ENCODE measurements around the gene XPR1.

- RAMPAGE, long total RNA: no peak
- RRBS: no CpG with 5 or more reads among the region's 4 CpGs
PRO-cap:
- standard: no peak
- CoPRO, capped RNA only, 2 experiments: no peak in any of the 2 experiments
- CoPRO, capped and uncapped RNA, 2 experiments: no peak in any of the 2 experiments
- CoPRO, uncapped RNA only, 2 experiments: peak in 1 of 2 experiments; most common minus-strand start chr1:179876804 (in 1)
CAGE:
- cytosol, long polyA plus RNA: no peak
- long polyA plus RNA: no peak
- nucleolus, long total RNA: no peak
- nucleus, long polyA plus RNA: no peak
Measured at GRCh38 chr1:179876018-179876921, 1.3 kb downstream of the TOR1AIP2 start.

DNA sequence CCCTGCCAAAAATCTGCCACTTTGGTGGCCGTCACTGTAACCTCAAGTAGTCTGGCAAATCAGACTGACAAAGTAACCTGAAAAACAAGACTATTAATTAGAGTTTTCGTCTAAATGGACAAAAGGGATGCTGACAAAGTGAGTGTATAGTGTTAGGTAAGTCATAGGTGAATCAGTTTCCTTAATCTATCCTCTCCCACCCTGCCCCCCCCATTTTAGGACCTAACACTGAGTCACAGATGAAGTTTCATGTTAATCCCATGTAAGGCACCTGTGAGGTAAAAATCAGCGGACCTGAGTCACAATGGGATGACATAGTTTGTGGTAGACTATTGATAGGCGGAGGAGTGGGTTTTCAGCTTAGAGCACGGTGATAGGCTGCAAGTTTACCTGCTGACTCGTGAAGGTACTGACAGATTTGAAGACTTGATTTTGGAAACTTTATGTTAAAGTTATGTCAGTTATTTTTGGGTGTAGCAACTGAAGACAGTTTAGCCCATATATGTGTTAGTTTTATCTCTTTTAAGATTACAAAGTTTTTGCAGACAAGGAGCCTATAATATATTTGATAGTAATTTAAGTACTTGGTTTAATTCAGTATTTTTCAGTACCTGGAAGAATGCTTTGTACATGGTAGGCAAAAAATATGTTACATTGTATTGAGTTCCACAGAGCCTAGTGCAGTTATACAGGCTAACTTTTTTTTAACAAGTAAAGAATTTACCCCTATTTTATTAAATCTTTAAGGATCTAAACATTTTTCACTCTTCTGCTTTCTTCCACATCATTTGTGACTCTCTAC, 1.7 kb downstream of the TOR1AIP1 start:
- RAMPAGE, long total RNA: no peak
- RRBS: no CpG with 5 or more reads among the region's 6 CpGs
PRO-cap:
- standard: no peak
- CoPRO, capped RNA only, 2 experiments: no peak in any of the 2 experiments
- CoPRO, capped and uncapped RNA, 2 experiments: no peak in any of the 2 experiments
- CoPRO, uncapped RNA only, 2 experiments: no peak in any of the 2 experiments
CAGE:
- cytosol, long polyA plus RNA: no peak
- long polyA plus RNA: no peak
- nucleolus, long total RNA: no peak
- nucleus, long polyA plus RNA: no peak

GRCh38 chr1:180064796-180065573, 89.7 kb upstream of the QSOX1 start:
- RAMPAGE, long total RNA: no peak
- RRBS: no CpG with 5 or more reads among the region's 4 CpGs
PRO-cap:
- standard: no peak
- CoPRO, capped RNA only, 2 experiments: no peak in any of the 2 experiments
- CoPRO, capped and uncapped RNA, 2 experiments: no peak in any of the 2 experiments
- CoPRO, uncapped RNA only, 2 experiments: no peak in any of the 2 experiments
CAGE:
- cytosol, long polyA plus RNA: no peak
- long polyA plus RNA: no peak
- nucleolus, long total RNA: no peak
- nucleus, long polyA plus RNA: no peak

GRCh38 chr1:180157329-180158102, 2.8 kb downstream of the QSOX1 start:
- RAMPAGE, long total RNA: no peak
- RRBS: 80% methylated on average over 1 of the region's 6 CpGs
PRO-cap:
- standard: no peak
- CoPRO, capped RNA only, 2 experiments: no peak in any of the 2 experiments
- CoPRO, capped and uncapped RNA, 2 experiments: no peak in any of the 2 experiments
- CoPRO, uncapped RNA only, 2 experiments: no peak in any of the 2 experiments
CAGE:
- cytosol, long polyA plus RNA: no peak
- long polyA plus RNA: no peak
- nucleolus, long total RNA: no peak
- nucleus, long polyA plus RNA: no peak

- RAMPAGE, long total RNA: no peak
- RRBS: no CpG with 5 or more reads among the region's 4 CpGs
PRO-cap:
- standard: no peak
- CoPRO, capped RNA only, 2 experiments: no peak in any of the 2 experiments
- CoPRO, capped and uncapped RNA, 2 experiments: no peak in any of the 2 experiments
- CoPRO, uncapped RNA only, 2 experiments: no peak in any of the 2 experiments
CAGE:
- cytosol, long polyA plus RNA: no peak
- long polyA plus RNA: no peak
- nucleolus, long total RNA: no peak
- nucleus, long polyA plus RNA: no peak
Measured at GRCh38 chr1:180202252-180202702, 27.8 kb upstream of the LHX4 start.

- RAMPAGE, long total RNA: no peak
- RRBS: under 1% methylated on average over 3 of the region's 37 CpGs
PRO-cap:
- standard: bidirectional peak, plus-strand start at chr1:180502431, minus-strand start at chr1:180502832
- CoPRO, capped RNA only, 2 experiments: peak in 1 of 2 experiments; most common plus-strand start chr1:180502946 (in 1)
- CoPRO, capped and uncapped RNA, 2 experiments: peak in 2 of 2 experiments; most common plus-strand start chr1:180502946 (in 2); most common minus-strand start chr1:180502840 (in 1)
- CoPRO, uncapped RNA only, 2 experiments: peak in 2 of 2 experiments; most common plus-strand start chr1:180502927 (in 1); most common minus-strand start chr1:180503184 (in 2)
CAGE:
- cytosol, long polyA plus RNA: no peak
- long polyA plus RNA: no peak
- nucleolus, long total RNA: no peak
- nucleus, long polyA plus RNA: no peak
Measured at GRCh38 chr1:180502771-180503319, 468 bp upstream of the ACBD6 start.

DNA sequence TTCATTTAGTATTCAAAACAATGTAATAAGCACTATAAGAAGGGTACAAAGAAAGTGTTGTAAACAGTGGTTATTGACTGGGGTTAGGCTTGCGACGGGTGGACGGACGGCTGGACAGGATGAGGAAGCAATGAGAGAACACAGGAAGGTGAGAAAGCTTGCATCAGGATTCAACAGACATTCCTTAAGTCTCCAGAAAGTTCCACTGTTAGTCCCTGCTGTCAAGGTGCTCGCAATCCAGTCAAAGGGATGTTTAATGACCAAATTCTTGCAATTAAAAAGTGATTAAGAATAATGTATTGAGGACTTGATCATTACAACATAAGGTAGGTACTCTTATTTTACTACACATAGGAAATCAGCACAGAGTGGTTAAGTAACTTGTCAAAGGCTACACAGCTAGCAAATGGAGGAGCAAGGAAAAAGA, 956 bp upstream of the ACBD6 start:
- RAMPAGE, long total RNA: no peak
- RRBS: no CpG with 5 or more reads among the region's 5 CpGs
PRO-cap:
- standard: bidirectional peak, plus-strand start at position 86 of the sequence, minus-strand start at position 132 of the sequence
- CoPRO, capped RNA only, 2 experiments: peak in 2 of 2 experiments; most common plus-strand start position 141 of the sequence (in 1); most common minus-strand start position 132 of the sequence (in 2)
- CoPRO, capped and uncapped RNA, 2 experiments: no peak in any of the 2 experiments
- CoPRO, uncapped RNA only, 2 experiments: no peak in any of the 2 experiments
CAGE:
- cytosol, long polyA plus RNA: no peak
- long polyA plus RNA: no peak
- nucleolus, long total RNA: no peak
- nucleus, long polyA plus RNA: no peak

DNA sequence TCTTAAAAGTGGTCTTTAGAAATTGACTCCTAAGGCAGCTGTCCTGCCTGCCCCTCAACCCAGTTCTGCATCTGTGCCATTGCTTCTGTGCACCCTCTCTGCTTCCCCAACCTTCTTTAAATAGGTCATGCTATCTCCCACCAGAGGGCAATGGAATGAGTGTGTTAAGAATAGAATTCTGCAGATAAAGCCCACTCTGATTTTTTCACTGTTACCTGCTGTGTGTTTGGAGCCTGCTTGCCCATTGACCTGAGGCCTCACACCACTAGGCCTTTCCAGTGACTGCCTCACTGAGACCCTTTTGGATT, 44.6 kb upstream of the ACBD6 start:
- RAMPAGE, long total RNA: no peak
PRO-cap:
- standard: no peak
- CoPRO, capped RNA only, 2 experiments: no peak in any of the 2 experiments
- CoPRO, capped and uncapped RNA, 2 experiments: no peak in any of the 2 experiments
- CoPRO, uncapped RNA only, 2 experiments: no peak in any of the 2 experiments
CAGE:
- cytosol, long polyA plus RNA: no peak
- long polyA plus RNA: no peak
- nucleolus, long total RNA: no peak
- nucleus, long polyA plus RNA: no peak

- RAMPAGE, long total RNA: no peak
- RRBS: no CpG with 5 or more reads among the region's 8 CpGs
PRO-cap:
- standard: bidirectional peak, plus-strand start at chr1:180611508, minus-strand start at chr1:180611400
- CoPRO, capped RNA only, 2 experiments: peak in 2 of 2 experiments; most common plus-strand start chr1:180611541 (in 1); most common minus-strand start chr1:180611400 (in 2)
- CoPRO, capped and uncapped RNA, 2 experiments: peak in 1 of 2 experiments; most common plus-strand start chr1:180611539 (in 1); most common minus-strand start chr1:180611400 (in 1)
- CoPRO, uncapped RNA only, 2 experiments: no peak in any of the 2 experiments
CAGE:
- cytosol, long polyA plus RNA: no peak
- long polyA plus RNA: no peak
- nucleolus, long total RNA: no peak
- nucleus, long polyA plus RNA: no peak
Measured at GRCh38 chr1:180611157-180612110, 20.4 kb upstream of the XPR1 start.

- RAMPAGE, long total RNA: start-site peak on the plus strand at chr1:180632006-180632120, 2,230 and 502 reads in 2 replicates
- RRBS: 2% methylated on average over 24 of the region's 86 CpGs
PRO-cap:
- standard: bidirectional peak, plus-strand start at chr1:180632022, minus-strand start at chr1:180631863; bidirectional peak, plus-strand start at chr1:180632487, minus-strand start at chr1:180632463; unidirectional peak, minus-strand start at chr1:180632639
- CoPRO, capped RNA only, 2 experiments: peak in 2 of 2 experiments; most common plus-strand start chr1:180632061 (in 2); most common minus-strand start chr1:180631863 (in 2)
- CoPRO, capped and uncapped RNA, 2 experiments: peak in 2 of 2 experiments; most common plus-strand start chr1:180632061 (in 2); most common minus-strand start chr1:180631863 (in 2)
- CoPRO, uncapped RNA only, 2 experiments: peak in 2 of 2 experiments; most common plus-strand start chr1:180632061 (in 2); most common minus-strand start chr1:180631863 (in 2)
CAGE:
- cytosol, long polyA plus RNA: start-site peak on the plus strand at chr1:180632016-180632182, 1,745 and 244 reads in 2 replicates
- long polyA plus RNA: start-site peak on the plus strand at chr1:180632021-180632037, 423 and 895 reads in 2 replicates
- nucleolus, long total RNA: no peak
- nucleus, long polyA plus RNA: start-site peak on the plus strand at chr1:180632016-180632028, 438 and 770 reads in 2 replicates
Measured at GRCh38 chr1:180631722-180632895, at the start of gene XPR1. Gene XPR1 (plus strand): TSS chr1:180632022.

GRCh38 chr1:181033032-181033561, 686 bp upstream of the MR1 start:
- RAMPAGE, long total RNA: no peak
- RRBS: no CpG with 5 or more reads among the region's 2 CpGs
PRO-cap:
- standard: no peak
- CoPRO, capped RNA only, 2 experiments: no peak in any of the 2 experiments
- CoPRO, capped and uncapped RNA, 2 experiments: no peak in any of the 2 experiments
- CoPRO, uncapped RNA only, 2 experiments: no peak in any of the 2 experiments
CAGE:
- cytosol, long polyA plus RNA: no peak
- long polyA plus RNA: no peak
- nucleolus, long total RNA: no peak
- nucleus, long polyA plus RNA: no peak

DNA sequence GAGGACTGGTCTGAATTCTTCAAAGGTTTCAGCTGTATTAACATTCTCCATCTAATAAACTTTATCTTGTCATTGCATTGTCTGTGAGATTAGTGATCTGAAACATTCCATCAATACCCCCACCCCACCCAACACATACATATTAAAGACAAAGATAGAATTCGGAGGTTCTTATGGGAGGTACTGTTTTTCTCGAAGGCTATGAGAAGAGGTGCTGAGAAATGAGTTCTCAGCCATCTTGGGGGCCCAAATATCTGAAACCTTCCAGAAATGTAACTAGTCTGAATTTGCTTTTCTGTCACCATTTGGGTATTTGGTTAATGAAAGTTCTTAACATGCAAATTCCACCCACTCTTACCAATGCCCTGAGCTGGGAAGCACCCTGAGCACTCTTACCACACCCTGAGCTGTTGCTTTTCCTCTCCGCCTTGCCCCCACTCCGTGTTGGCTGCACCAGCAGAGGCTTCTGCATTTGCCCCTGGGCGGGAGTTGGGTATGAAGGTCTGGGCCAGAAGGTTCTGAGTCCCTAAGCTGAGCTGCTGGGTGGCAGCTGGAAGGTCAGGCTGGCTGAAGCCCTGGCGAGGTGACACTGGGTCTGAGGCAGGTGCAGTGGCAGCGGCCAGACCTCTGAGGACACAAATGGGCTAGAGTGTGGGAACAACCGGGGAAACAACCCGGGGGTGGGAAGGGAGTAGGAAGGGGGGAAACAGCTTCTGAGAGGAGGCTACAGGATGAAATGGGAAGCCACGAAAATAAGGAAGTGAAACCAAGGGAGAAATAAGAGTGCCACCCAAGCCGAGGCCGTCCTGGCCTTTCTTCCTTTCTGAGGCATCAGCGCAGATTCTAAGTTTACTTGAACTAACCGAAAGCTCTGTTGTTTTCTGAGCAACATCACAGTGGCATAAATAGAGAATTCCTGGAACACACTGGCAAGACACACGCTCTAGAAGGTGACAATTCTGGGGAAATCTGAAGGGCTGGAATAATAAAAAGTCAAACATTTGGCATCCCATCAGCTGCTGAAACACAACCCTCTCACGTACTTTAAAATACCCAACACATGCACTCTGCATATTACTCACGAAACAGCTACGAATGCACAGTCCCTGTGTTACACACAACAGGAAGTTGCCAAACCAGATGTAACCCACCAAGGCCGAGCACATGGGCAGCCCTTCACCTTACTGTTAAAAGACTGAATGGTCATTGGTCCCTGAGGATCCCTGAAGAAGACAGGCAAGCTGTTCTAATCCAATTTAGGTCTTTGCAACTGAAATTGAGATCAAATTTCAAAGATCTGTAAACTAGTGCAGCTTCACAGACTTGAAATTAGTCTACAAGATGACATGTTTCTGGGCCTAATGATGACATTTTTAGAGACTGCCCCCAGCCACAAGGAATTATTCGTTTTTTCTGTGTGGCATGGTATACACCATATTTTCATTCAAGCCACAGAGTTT, 26.1 kb upstream of the IER5 start:
- RAMPAGE, long total RNA: no peak
- RRBS: no CpG with 5 or more reads among the region's 20 CpGs
PRO-cap:
- standard: no peak
- CoPRO, capped RNA only, 2 experiments: no peak in any of the 2 experiments
- CoPRO, capped and uncapped RNA, 2 experiments: no peak in any of the 2 experiments
- CoPRO, uncapped RNA only, 2 experiments: no peak in any of the 2 experiments
CAGE:
- cytosol, long polyA plus RNA: no peak
- long polyA plus RNA: no peak
- nucleolus, long total RNA: no peak
- nucleus, long polyA plus RNA: no peak

DNA sequence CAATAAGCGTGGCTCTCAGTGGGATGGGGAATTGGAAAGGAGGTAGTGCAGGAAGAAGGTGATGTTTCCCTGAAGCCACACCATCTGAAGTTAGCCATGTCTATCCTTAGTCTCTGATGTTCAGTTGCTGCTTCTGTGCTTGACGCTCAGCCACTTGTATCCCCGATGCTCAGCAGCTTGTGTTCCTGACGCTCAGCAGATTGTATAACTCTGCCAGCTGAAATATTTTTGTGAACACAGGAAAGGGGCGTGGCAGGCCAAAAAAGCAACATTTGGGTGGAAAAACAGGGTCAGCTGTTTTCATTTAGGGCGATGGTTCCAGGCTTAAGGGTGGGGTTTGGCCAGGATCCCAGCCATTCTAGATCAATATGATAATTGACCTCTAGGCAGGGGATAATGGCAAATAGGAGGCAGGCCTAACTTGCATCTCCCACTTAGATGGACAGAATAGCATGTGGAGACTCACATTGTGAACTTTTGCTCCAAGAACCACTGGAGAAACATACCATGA, 58.5 kb downstream of the ZNF648 start:
- RAMPAGE, long total RNA: no peak
- RRBS: no CpG with 5 or more reads among the region's 6 CpGs
PRO-cap:
- standard: no peak
- CoPRO, capped RNA only, 2 experiments: no peak in any of the 2 experiments
- CoPRO, capped and uncapped RNA, 2 experiments: no peak in any of the 2 experiments
- CoPRO, uncapped RNA only, 2 experiments: no peak in any of the 2 experiments
CAGE:
- cytosol, long polyA plus RNA: no peak
- long polyA plus RNA: no peak
- nucleolus, long total RNA: no peak
- nucleus, long polyA plus RNA: no peak

DNA sequence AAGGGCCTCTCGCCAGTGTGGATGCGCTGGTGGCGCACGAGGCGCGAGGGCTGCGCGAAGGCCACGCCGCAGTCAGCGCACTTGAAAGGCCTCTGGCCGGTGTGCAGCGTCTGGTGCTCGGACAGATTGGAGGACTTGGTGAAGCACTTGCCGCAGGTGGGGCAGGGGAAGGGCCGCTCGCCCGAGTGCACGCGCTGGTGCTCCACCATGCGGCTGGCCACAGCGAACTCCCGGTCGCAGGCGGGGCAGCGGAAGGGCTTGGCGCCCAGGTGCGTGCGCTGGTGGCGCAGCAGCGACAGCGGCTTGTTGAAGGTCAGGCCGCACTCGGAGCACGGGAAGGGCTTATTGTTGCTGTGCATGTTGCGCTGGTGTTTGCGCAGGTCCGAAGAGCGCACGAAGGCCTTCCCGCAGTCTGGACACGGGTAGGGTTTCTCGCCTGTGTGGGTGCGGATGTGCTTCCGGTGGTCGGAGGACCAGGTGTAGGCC, 4.9 kb downstream of the ZNF648 start:
- RAMPAGE, long total RNA: no peak
- RRBS: no CpG with 5 or more reads among the region's 46 CpGs
PRO-cap:
- standard: no peak
- CoPRO, capped RNA only, 2 experiments: no peak in any of the 2 experiments
- CoPRO, capped and uncapped RNA, 2 experiments: no peak in any of the 2 experiments
- CoPRO, uncapped RNA only, 2 experiments: no peak in any of the 2 experiments
CAGE:
- cytosol, long polyA plus RNA: no peak
- long polyA plus RNA: no peak
- nucleolus, long total RNA: no peak
- nucleus, long polyA plus RNA: no peak

- RAMPAGE, long total RNA: no peak
- RRBS: no CpG with 5 or more reads among the region's 14 CpGs
PRO-cap:
- standard: no peak
- CoPRO, capped RNA only, 2 experiments: no peak in any of the 2 experiments
- CoPRO, capped and uncapped RNA, 2 experiments: no peak in any of the 2 experiments
- CoPRO, uncapped RNA only, 2 experiments: no peak in any of the 2 experiments
CAGE:
- cytosol, long polyA plus RNA: no peak
- long polyA plus RNA: no peak
- nucleolus, long total RNA: no peak
- nucleus, long polyA plus RNA: no peak
Measured at GRCh38 chr1:182068910-182069595, 7.5 kb upstream of the ZNF648 start.

- RAMPAGE, long total RNA: no peak
- RRBS: no CpG with 5 or more reads among the region's 12 CpGs
PRO-cap:
- standard: no peak
- CoPRO, capped RNA only, 2 experiments: no peak in any of the 2 experiments
- CoPRO, capped and uncapped RNA, 2 experiments: no peak in any of the 2 experiments
- CoPRO, uncapped RNA only, 2 experiments: no peak in any of the 2 experiments
CAGE:
- cytosol, long polyA plus RNA: no peak
- long polyA plus RNA: no peak
- nucleolus, long total RNA: no peak
- nucleus, long polyA plus RNA: no peak
Measured at GRCh38 chr1:182143126-182143711, 81.7 kb upstream of the ZNF648 start.

DNA sequence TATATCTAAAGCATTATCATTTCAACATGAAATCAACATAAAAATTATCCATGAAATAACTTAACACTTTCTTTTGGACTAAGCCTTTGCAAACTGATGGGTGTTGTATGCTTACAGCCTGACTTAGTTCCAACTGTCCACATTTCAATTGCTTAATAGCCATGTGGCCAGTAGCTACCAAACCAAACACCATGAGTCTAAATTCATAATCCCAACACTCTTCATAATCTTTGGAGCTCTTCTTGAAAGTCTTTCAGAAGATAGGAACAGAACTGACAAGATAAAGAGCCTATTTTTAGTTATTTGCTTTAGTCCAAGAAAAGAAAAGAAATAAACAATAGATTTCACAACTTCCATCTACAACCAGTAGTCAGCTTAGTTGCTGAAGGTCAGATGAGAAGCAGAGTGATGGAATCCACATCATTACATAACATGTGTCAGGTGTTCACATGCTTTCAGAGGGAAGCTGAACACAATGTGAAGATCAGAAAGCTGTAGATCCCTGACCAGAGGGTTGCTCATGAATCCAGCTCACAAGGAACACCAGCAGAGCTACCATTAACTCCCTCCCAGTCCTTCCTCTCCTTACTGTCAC, 144.0 kb upstream of the ZNF648 start:
- RAMPAGE, long total RNA: no peak
PRO-cap:
- standard: no peak
- CoPRO, capped RNA only, 2 experiments: no peak in any of the 2 experiments
- CoPRO, capped and uncapped RNA, 2 experiments: no peak in any of the 2 experiments
- CoPRO, uncapped RNA only, 2 experiments: no peak in any of the 2 experiments
CAGE:
- cytosol, long polyA plus RNA: no peak
- long polyA plus RNA: no peak
- nucleolus, long total RNA: no peak
- nucleus, long polyA plus RNA: no peak